Adrenal gland (tissue), 7 donors: ENCODE measurements around a stretch of chr12.

- PRO-cap, 3 experiments = no peak in any of the 3 experiments
- RAMPAGE, long total RNA, 4 experiments = no peak in any of the 4 experiments
- RRBS = no CpG with 5 or more reads among the region's 4 CpGs
Observed at GRCh38 chr12:123983802-123984140, 10.8 kb downstream of the ZNF664 start.

DNA sequence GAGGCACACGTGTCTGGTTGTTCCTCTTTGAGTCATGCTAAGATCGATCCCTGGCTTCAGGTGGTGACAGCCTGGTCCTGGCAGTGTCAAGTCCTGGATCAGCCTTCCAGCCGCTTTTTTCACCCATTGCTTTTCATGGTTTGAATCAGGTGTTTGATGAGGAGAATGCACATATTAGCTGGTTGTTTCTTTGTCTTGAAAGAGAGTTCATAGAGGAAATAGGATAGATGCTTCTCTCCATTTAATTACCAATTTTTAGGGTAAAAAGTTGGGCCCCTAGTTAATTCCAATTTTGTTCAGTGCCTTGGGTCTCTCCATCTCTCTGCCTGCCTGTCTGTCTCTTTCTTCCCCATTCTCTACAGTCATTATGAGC lies 35.3 kb downstream of the ZNF664 start:
- PRO-cap, 3 experiments = no peak in any of the 3 experiments
- RAMPAGE, long total RNA, 4 experiments = no peak in any of the 4 experiments
- RRBS = no CpG with 5 or more reads among the region's 3 CpGs

GRCh38 chr12:124186505-124186836 lies 108.4 kb upstream of the RFLNA start:
- PRO-cap, 3 experiments = no peak in any of the 3 experiments
- RAMPAGE, long total RNA, 4 experiments = no peak in any of the 4 experiments
- RRBS = no CpG with 5 or more reads among the region's 8 CpGs

DNA sequence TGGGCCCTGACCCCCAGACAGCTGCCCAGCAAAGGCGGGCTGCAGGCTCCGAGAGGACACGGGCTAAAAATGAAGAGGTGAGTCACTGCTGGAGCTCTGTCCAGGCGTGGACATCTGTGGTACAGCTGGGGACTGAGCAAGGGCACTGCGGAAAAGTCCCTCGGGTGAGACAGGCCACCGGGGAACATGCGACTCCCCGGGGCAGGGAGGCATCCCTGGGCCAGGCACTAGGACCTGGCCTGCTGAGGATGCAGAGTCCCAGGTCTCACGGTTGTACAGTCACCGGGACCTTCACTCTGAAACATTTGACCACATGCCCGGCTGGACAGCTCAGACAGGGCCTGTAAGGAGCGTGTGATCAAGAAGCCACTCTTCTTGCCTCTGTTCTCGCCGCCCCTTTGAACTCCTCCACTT lies 5.2 kb upstream of the RFLNA start:
- PRO-cap, 3 experiments = no peak in any of the 3 experiments
- RAMPAGE, long total RNA, 4 experiments = no peak in any of the 4 experiments
- RRBS = 85% methylated on average over 3 of the region's 15 CpGs

DNA sequence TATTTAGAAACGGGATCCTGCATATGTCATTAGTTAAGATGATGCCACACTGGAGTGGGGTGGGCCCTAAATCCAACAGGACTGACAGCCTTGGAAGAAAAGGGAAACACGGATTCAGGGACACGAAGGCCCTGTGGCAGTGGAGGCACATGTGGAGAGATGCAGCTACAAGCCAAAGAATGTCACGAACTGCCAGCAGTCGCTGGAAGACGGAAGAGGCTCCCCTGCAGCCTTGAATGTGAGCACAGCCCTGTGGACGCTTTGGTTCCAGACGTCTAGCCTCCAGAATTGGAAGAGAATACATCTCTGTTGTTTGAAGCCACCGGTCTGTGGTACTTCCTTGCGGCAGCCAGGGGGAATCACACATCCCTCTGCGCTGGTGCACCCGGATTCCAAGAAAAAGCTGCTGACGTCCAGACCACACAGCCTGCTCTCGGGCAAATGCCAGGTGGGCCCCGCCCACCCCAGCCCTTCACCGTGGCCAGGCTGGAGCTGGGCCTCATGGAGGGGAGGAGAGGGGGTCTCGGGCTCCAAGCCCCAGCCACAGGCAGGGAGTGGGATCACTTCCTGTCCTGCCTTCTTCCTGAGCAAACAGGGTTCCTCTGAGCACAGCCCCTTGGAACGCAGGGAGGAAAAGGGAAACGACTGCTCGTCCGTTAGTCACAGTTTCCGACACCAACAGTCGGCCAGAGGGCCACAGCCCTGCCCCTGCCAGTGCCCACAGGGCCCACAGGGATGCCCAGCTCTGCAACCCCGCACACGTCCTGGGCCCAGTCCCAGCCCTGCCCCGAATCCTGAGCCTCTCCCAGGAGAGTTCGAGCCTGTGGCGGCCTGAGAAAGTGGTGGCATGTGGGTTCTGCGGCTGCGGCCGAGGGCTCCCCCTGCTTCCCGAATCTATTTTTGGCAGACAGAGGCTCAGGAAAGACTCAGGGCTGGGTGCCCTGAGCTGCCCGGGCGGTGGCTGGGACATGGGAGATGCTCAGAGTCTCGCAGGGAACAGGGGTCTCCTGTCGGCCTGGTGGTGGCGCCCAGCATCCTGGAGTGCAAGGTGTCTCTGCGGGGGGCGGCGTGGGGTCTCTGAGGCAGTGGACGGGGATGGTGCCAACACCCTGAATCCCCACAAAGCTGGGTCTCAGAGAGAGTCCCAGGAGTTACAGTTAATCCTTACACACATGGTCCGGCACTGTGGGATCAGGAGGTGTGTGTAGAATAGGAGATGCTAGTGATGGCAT lies 85.2 kb downstream of the RFLNA start:
- PRO-cap, 3 experiments = peak in 3 of 3 experiments; most common plus-strand start position 714 of the sequence (in 3); most common minus-strand start position 402 of the sequence (in 1)
- RAMPAGE, long total RNA, 4 experiments = no peak in any of the 4 experiments
- RRBS = 70% methylated on average over 4 of the region's 42 CpGs

DNA sequence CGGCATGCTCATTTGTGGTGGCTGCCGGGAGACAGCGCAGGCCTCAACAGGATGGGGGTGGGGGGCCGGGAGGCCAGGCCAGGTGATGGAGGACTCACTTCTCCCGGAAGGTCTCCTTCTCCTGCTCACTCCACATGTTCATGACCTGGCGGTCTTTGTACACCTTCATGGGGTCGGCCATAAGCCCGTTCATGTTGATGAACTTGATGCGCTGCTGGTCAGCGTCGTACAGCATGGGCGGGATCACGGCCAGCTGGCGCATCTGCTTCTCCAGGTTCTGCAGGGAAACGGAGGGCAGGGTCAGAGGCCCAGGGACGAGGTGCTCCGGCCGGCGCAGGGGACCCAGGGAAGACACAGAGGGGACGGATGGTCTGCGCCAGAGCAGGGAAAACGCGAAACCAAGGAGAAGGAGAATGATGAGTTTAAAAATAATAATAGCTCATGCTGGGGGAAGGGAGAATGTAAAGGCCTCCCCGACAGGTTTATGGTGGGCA lies 131.7 kb downstream of the RFLNA start:
- PRO-cap, 3 experiments = no peak in any of the 3 experiments
- RAMPAGE, long total RNA, 4 experiments = start-site peak on the minus strand in 2 of 4 experiments, centred at positions 194 to 221 of the sequence, 49 to 64 reads per replicate
- RRBS = 95% methylated on average over 4 of the region's 24 CpGs

GRCh38 chr12:124456633-124457830 lies 110.4 kb downstream of the NCOR2 start:
- PRO-cap, 3 experiments = peak in 2 of 3 experiments; most common plus-strand start chr12:124457331 (in 1); most common minus-strand start chr12:124457504 (in 2)
- RAMPAGE, long total RNA, 4 experiments = start-site peak on the minus strand in 1 of 4 experiments, at chr12:124457489-124457555 at its widest, 7 reads per replicate
- RRBS = 82% methylated on average over 23 of the region's 60 CpGs

GRCh38 chr12:124500497-124501008 lies 66.9 kb downstream of the NCOR2 start:
- PRO-cap, 3 experiments = no peak in any of the 3 experiments
- RAMPAGE, long total RNA, 4 experiments = no peak in any of the 4 experiments
- RRBS = 28% methylated on average over 2 of the region's 20 CpGs

DNA sequence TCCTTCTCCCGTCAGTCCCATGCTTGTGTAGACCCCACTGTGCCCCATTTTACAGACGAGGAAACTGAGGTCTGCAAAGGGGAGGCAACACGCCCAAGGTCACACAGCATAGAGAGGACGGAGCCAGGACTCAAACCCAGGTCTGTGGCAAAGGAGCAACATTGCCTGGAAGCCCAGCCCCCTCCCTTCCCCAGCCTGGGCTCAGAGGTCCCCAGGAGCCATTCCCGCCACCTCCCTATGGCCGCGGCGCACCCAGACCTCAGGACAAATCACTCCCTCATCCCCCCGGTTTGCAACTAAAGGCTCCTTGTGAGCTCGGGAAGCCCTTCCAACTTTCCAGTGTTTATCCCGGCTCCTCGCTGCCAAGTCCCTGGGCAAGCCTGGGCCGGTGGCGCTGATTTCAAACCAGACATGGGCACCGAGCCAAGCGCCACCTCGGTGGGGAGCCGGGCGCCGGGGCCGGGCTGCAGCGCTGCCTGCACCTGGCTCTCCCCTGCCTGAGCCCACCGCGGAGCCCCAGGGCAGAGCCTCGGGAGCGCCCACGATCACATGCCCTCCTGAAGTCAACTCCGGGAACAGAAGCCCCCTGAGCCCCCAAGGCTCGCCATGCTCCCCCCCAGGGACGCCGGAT lies 50.2 kb downstream of the NCOR2 start:
- PRO-cap, 3 experiments = peak in 1 of 3 experiments; most common plus-strand start position 339 of the sequence (in 1); most common minus-strand start position 271 of the sequence (in 1)
- RAMPAGE, long total RNA, 4 experiments = no peak in any of the 4 experiments
- RRBS = 5% methylated on average over 18 of the region's 31 CpGs

DNA sequence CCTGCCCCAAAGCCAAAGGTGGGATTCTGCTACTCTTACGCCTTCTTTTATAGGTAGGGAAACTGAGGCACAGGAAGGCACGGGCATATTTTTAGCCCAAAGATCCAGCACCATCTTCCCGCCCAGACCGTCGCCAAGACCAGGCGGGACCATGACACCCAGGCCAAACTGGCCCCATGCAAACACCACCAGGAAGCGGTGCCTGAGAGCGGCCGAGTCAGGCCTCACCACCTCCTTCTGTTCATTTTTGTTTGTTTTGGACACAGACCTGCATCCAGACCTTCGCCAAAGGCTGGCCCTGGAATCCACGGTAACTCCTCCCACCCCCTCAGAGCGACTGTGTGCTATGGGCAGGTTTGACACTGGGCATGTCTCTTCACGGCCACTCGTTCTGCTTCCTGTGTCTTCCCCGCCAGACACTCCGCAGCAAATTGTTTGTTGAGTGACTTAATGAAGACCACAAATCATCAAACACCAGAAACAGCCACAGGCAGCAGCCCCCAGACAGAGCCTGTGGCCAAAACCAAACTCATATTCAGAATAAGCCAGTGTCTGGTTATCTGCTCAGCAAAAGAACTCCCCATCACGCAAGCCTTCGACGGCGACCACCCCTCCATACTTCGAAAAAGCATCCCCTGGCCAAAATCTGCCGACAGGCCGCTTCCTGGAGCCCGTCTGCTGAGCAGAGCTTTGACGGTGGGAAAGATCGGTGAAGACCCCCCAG lies 47.1 kb downstream of the NCOR2 start:
- PRO-cap, 3 experiments = no peak in any of the 3 experiments
- RAMPAGE, long total RNA, 4 experiments = no peak in any of the 4 experiments
- RRBS = no CpG with 5 or more reads among the region's 26 CpGs

DNA sequence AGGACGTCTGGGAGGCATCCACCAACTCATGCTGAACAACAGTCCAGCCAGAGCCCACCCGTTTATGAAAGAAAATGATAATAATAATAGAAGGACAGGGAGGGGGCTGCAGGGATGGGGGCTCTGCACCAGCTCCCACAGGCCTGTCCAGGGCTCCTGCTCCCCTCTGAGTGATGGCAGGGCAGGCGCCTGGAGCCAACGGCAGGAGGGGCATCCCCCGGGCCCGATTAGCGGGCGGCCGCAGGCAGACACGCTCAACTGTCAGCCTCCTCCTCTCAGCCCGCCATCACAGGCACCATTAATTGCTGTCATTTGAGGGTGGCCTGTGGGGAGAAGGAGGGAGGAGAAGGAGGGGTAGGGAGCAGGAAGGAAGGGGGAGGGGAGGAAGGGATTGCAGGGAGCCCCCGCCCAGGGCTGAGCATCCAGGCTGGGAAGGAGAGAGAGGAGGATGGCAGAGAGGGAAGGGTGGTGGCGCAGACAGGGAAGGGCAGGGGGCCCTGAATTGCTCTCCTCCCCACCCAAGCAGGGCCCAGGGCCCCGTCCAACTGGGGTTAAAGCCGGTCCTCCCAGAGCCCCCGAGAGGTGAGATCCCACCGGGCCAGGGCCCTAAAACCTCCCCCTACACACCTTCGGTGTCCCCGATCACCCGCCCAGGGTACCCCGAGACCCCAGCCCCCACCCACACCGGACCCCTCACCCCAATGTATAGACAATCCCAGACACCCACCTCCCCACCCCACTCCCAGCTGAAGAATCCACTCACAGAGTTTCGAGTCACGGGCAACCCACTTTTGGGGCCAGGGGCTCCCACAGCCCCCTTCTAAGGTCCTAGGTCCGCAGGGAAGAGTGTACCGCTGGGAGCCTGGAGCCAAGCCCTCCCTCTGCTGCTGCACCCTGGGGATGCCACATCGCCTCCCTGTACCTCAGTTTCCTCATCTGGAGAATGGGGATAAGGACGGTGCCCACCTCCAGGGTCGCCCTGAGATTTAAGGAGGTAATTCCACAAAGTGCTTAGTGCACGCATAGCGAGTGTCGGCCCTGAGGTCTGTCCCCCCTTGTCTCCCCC lies 35.9 kb downstream of the NCOR2 start:
- PRO-cap, 3 experiments = no peak in any of the 3 experiments
- RAMPAGE, long total RNA, 4 experiments = no peak in any of the 4 experiments
- RRBS = no CpG with 5 or more reads among the region's 32 CpGs

DNA sequence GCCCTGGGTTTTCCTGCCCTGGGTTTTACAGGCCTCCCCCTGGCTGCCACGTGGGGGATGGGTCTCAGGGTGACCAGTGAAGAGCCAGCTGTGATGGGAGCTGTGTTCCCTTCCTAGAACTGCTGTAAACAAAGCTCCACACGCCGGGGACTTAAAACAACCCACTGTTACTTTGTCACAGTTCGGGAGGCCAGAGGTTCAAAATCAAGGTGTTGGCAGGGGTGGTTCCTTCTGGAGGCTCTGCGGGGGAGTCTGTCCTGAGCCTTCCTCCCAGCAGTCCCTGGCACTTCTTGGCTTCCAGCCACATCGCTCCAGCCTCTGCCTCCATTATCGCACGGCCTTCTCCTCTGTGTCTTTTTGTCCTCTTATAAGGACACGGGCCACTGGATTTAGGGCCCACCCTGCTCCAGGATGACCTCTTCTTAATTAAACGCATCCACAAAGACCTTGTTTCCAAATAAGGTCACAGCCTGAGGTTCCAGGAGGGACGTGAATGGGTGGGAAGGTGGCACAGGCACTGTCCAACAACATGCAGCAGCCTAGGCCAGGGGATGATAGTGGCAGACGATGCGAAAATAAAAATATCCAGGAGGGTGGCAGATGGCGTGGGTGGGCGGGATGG lies 10.2 kb downstream of the NCOR2 start:
- PRO-cap, 3 experiments = no peak in any of the 3 experiments
- RAMPAGE, long total RNA, 4 experiments = no peak in any of the 4 experiments
- RRBS = no CpG with 5 or more reads among the region's 15 CpGs

DNA sequence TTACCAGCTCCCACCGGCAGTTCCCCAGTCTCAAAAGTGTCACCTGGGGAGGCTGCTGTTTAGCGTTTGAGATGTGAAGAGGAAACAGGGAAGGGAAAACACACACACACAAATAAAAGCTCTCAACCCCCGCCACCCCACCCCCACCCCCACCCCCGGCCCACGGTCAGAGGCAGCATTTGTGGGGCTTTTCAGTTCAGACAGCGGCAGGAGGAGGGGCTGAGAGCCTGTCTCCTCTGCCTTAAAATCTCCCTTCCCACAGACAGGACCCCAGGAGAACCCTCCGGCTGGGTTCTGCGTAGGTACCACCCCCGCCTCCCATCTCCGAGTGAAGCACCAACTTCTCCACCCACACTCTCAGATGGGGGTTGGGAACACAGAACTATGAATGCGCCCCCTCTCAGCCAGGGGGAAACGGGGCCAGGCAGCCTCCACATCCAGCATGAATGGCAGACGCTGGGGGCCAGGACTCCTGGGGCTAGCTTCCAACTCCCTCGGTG lies 3.0 kb downstream of the NCOR2 start:
- PRO-cap, 3 experiments = peak in 1 of 3 experiments; most common plus-strand start position 199 of the sequence (in 1); most common minus-strand start position 249 of the sequence (in 1)
- RAMPAGE, long total RNA, 4 experiments = no peak in any of the 4 experiments
- RRBS = no CpG with 5 or more reads among the region's 14 CpGs

- PRO-cap, 3 experiments = no peak in any of the 3 experiments
- RAMPAGE, long total RNA, 4 experiments = no peak in any of the 4 experiments
- RRBS = no CpG with 5 or more reads among the region's 18 CpGs
Observed at GRCh38 chr12:124637364-124638041, 70.1 kb upstream of the NCOR2 start.

- PRO-cap, 3 experiments = peak in 1 of 3 experiments; most common plus-strand start chr12:124653422 (in 1); most common minus-strand start chr12:124653402 (in 1)
- RAMPAGE, long total RNA, 4 experiments = no peak in any of the 4 experiments
- RRBS = no CpG with 5 or more reads among the region's 15 CpGs
Observed at GRCh38 chr12:124653104-124653685, 85.8 kb upstream of the NCOR2 start.

GRCh38 chr12:124700919-124701563 lies 133.6 kb upstream of the NCOR2 start:
- PRO-cap, 3 experiments = peak in 1 of 3 experiments; most common plus-strand start chr12:124701438 (in 1); most common minus-strand start chr12:124701332 (in 1)
- RAMPAGE, long total RNA, 4 experiments = no peak in any of the 4 experiments
- RRBS = no CpG with 5 or more reads among the region's 13 CpGs

DNA sequence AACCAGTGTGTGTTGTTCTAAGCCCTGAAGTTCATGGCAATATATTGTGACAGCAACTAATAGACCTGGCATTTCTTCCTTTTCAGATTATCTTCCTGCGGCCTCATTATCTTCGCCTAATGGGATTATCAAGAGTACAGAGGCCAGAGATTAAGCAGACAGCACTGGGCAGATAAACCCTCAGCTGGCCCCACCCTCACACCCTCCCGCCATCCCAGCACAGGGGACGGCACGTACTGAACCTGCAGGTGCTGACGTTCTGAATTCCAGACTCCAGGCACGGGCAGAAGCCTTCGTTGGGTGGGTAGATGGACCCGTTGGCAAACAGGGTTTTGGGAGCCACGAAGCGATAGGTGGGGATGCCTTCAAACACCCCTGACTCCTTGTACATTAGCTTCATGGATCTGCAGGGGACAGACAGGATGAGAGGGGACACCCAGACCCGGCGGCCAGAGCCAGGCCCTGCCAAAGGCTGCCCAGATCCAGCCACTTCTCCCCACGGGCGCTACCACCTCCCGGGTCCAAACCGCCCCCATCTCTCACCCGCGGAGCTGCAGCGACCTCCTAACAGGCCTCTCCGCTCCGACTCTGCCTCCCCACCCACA lies 56.0 kb downstream of the SCARB1 start:
- PRO-cap, 3 experiments = peak in 1 of 3 experiments; most common plus-strand start position 323 of the sequence (in 1); most common minus-strand start position 295 of the sequence (in 1)
- RAMPAGE, long total RNA, 4 experiments = start-site peak on the minus strand in 1 of 4 experiments, centred at position 317 of the sequence, 89 reads per replicate
- RRBS = 95% methylated on average over 5 of the region's 22 CpGs

DNA sequence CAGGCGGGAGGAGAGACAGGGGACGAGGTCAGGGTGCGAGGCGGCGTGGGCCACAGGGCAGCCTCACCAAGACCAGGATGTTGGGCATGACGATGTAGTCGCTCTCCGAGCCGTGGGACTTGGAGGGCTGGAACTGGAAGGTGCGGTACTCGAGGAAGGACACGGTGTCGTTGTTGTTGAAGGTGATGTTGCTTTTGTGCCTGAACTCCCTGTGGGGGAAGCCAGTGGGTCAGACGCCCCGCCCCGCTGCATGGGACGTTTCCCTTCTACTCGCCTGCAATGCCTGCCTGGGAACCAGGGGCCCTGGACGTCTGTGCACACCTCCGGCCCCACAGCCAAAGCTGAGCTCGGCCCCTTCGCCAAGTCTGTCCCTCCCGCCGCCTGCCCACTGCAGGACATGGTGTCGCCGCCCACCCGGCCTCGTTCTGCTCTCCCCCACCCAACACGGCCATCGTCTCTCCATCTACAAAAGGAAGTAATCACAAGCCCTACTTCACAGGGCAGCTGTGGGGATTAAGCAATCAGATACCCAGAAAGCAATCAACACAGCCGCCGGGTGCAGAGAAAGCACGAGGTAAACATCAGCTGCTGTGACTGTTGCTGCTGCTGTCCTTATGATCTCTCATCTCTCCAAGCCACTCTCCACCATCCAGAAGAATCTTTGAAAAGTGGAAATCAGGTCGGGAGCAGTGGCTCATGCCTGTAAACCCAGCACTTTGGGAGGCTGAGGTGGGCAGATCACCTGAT lies 48.6 kb downstream of the SCARB1 start:
- PRO-cap, 3 experiments = peak in 1 of 3 experiments; most common plus-strand start position 664 of the sequence (in 1); most common minus-strand start position 477 of the sequence (in 1)
- RAMPAGE, long total RNA, 4 experiments = start-site peak on the minus strand in 1 of 4 experiments, centred at position 142 of the sequence, 23 reads per replicate
- RRBS = 77% methylated on average over 5 of the region's 34 CpGs

DNA sequence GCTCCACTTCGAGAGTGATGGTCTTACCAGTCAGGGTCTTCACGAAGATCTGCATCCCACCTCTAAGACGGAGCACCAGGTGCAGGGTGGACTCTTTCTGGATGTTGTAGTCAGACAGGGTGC lies 2.2 kb downstream of the UBC start:
- PRO-cap, 3 experiments = peak in 1 of 3 experiments; most common minus-strand start position 67 of the sequence (in 1)
- RAMPAGE, long total RNA, 4 experiments = no peak in any of the 4 experiments
- RRBS = no CpG with 5 or more reads among the region's 3 CpGs

DNA sequence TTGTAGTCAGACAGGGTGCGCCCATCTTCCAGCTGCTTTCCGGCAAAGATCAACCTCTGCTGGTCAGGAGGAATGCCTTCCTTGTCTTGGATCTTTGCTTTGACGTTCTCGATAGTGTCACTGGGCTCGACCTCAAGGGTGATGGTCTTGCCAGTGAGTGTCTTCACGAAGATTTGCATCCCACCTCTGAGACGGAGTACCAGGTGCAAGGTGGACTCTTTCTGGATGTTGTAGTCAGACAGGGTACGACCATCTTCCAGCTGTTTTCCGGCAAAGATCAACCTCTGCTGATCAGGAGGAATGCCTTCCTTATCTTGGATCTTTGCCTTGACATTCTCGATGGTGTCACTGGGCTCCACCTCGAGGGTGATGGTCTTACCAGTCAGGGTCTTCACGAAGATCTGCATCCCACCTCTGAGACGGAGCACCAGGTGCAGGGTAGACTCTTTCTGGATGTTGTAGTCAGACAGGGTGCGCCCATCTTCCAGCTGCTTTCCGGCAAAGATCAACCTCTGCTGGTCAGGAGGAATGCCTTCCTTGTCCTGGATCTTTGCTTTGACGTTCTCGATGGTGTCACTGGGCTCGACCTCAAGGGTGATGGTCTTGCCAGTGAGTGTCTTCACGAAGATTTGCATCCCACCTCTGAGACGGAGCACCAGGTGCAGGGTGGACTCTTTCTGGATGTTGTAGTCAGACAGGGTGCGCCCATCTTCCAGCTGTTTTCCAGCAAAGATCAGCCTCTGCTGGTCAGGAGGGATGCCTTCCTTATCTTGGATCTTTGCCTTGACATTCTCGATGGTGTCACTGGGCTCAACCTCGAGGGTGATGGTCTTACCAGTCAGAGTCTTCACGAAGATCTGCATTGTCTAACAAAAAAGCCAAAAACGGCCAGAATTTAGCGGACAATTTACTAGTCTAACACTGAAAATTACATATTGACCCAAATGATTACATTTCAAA lies 1.3 kb downstream of the UBC start:
- PRO-cap, 3 experiments = peak in 1 of 3 experiments; most common plus-strand start position 795 of the sequence (in 1); most common minus-strand start position 104 of the sequence (in 1)
- RAMPAGE, long total RNA, 4 experiments = start-site peak on the minus strand in 2 of 4 experiments, centred at positions 474 to 801 of the sequence, 29 to 430 reads per replicate
- RRBS = no CpG with 5 or more reads among the region's 26 CpGs